Smooth muscle cell (in vitro differentiated cells): ENCODE measurements around a stretch of chr1.

- RAMPAGE, long total RNA = no peak
Observed at GRCh38 chr1:226549533-226550320, 1.2 kb downstream of the STUM start.

DNA sequence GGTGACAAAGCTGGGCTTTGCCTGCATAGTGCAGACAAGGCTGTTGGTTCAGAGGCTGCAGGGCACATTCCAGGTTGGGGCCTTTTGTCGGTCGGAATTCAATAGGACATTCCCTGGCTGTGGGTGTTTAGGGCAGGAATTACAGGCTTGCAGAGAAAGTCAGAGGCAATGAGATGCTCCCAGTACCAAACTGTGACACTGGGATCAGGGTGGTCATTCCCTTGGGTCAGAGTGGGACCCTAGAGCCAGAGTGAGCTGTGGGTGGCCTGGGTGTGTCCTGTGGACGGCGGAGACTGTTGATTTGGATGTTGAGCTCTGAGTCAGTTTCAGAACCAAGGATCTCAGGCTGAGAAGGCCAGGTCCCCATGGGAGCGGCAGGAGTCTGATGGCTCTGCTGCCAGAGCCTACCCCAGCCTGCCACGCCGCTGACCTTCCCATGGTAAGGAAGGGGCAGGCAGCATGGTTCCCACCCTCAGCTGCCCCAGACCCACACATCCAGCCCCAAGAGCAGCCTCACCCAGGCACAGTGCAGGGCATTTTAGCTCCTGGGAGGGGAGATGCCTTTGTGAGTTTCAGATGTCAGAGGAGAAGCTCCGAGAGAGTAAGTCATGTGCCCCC lies 56.3 kb downstream of the STUM start:
- RAMPAGE, long total RNA = no peak

DNA sequence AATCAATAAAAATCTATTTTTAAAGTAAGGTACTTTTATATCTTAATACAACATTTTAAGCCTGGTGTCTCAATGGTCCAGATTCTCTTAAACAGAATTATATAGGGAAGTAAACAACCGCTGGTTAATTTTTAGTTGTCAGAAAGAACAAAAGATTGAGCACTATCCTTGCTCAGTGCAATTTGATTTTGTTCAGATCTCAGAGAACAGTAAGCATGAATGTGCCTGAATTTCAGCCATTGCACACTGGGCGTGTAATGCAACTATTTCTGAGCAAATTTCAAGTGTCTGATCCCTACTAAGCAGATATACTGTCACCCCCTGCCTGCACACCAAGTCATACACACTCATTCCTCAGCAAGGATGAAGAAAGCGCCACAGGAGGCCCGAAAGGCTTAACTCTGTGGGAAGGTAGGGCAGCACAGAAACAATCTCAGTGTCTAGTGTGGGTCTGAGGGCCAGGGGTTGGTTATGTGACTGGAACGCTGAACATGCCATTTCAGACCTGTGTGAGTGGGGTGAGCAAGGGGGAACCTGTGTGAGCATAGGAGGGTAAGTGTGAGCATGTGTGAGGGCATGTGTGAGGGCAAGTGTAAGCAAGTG lies 6.4 kb downstream of the ITPKB start:
- RAMPAGE, long total RNA = no peak

- RAMPAGE, long total RNA = no peak
Observed at GRCh38 chr1:226738099-226738914, 775 bp downstream of the ITPKB start.

- RAMPAGE, long total RNA = no peak
Observed at GRCh38 chr1:226821249-226821847, 49.1 kb upstream of the PSEN2 start.

GRCh38 chr1:226942341-226942908 lies 2.3 kb downstream of the COQ8A start:
- RAMPAGE, long total RNA = no peak

GRCh38 chr1:226979264-226980181 lies 39.4 kb downstream of the COQ8A start:
- RAMPAGE, long total RNA = no peak

DNA sequence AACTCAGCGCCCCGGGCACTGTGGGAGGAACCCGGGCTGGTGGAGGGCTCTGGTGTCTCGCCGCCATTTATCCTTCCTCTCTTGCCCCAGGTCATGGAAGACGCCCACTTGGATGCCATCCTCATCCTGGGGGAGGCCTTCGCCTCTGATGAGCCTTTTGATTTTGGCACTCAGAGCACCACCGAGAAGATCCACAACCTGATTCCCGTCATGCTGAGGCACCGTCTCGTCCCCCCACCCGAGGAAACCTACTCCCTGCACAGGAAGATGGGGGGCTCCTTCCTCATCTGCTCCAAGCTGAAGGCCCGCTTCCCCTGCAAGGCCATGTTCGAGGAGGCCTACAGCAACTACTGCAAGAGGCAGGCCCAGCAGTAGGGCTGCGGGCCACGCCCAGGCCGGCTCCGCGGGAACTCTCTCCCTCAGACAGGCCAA lies 46.3 kb downstream of the COQ8A start:
- RAMPAGE, long total RNA = no peak

GRCh38 chr1:226986795-226987687 lies 46.9 kb downstream of the COQ8A start:
- RAMPAGE, long total RNA = no peak

GRCh38 chr1:226988019-226988694 lies 48.1 kb downstream of the COQ8A start:
- RAMPAGE, long total RNA = no peak

DNA sequence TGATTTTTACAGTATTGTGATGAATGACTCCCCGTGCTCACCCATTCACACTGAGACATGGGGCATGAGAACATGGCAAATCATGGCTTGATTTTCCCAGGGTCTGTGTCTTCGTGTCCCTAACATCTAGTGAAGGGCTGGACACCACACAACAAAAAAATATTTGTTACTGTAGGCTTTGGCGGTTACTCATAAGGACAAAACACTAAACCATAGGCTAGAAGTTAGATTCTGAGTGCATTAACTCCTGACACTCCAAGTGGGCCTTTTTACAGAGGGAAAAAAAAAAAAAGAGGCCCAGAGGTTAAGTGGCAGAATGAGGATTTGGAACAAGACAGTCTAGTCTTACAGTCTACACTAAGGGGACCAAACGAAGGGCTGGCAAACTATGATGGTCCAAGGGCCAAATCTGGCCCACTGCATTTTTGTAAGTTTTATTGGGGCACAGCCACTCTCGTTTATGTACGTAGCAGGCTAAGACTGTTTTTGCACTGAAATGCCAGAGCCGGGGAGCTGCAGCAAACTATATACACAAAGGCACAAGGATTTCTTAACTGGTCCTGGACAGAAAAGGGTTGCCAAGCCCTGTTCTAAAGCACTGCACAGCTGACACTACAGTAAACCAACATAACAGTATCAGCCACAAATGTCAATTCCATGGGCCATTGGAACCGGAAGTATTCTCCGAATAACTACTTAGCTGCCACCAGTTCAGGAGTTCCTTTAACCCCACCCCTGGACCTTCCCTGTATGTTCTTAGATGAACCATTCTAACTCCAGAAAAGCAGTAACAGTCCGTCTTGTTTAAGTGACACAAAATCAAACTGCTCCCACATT lies 48.8 kb downstream of the COQ8A start:
- RAMPAGE, long total RNA = no peak

DNA sequence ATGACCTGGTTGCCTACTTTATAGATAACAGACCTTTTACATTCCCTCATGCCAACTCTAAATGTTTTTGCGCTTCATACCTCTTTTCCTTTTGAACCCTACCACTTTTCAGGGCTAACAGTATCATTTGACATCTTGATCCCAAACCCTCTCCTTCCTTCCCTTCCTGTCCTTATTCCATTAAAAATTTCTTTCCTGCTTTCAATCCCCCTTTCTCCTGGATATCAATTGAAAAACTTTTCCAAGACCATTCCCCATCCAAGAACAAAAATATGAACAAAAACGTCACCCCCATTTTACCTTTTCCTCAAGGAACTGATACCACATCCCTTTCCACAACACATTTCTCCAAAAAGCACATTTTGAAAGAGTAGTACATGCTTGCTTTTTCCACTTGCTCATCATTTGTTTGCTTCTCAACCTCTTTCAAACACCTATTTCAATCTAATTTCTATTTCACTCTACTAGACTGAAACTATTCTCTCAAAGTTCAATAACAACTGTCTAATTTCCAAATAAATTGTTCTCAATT lies 97.6 kb downstream of the CDC42BPA start:
- RAMPAGE, long total RNA = no peak

DNA sequence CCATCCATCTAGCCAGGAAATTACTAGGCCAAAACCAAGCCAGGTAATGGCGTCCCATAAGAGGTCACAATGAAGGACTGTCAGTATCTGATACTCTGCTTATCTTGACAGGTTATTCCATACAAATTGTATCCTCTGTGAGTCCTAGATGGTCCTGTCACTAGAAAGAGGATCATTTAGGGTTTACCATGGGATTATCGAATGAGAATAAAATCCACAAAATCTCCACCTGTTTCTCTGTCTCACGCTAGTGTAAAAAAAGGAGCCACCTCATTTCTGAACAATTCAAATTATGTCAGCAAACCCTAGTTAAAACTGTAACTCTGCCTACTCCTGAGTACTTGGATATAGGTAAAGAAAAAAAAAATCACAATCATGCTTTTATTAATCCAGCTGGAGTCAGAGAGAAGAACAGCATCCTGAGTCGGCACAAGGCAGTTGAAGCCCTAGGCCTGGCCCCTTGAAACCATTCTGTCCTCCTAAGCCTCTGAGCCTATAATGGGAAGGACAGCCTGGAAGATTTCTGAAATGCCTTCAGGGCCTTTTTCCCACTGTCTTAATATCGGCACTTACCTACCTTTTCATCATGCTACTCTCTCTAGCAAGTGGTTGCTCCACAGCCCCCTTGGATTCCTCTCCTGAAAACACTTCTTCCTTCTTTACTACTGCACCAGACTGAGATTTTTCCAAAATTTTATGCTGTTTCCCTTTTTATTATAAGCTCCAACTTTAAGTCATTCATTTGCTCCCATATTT lies 32.6 kb downstream of the CDC42BPA start:
- RAMPAGE, long total RNA = no peak

- RAMPAGE, long total RNA = no peak
Observed at GRCh38 chr1:227299089-227299487, 19.2 kb downstream of the CDC42BPA start.

- RAMPAGE, long total RNA = no peak
Observed at GRCh38 chr1:227315739-227316842, 2.2 kb downstream of the CDC42BPA start.

- RAMPAGE, long total RNA = no peak
Observed at GRCh38 chr1:227316843-227317443, 1.3 kb downstream of the CDC42BPA start.

DNA sequence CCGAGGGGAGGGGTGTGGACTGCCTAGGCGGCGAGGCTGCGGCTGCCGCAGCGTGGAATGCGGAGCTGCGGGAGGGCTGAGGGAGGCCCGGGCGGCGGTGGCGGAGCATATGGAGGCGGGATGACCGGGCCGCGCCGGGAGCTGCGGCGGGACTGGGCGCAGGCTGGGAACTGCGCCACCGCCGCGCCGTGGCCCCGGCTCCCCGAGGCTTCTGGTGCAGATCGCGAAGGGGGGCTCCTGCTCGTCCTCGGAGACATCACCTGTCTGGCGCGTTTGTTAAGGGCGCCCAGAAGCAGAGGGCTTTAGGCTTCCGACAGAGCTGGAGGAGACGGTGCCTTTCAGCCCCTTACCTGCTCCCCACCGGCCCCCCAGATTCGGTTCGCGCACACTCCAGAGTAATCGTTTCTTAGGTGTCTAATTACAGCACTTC lies 391 bp upstream of the CDC42BPA start:
- RAMPAGE, long total RNA = no peak

- RAMPAGE, long total RNA = no peak
Observed at GRCh38 chr1:227728310-227729484, 6.4 kb downstream of the JMJD4 start.

DNA sequence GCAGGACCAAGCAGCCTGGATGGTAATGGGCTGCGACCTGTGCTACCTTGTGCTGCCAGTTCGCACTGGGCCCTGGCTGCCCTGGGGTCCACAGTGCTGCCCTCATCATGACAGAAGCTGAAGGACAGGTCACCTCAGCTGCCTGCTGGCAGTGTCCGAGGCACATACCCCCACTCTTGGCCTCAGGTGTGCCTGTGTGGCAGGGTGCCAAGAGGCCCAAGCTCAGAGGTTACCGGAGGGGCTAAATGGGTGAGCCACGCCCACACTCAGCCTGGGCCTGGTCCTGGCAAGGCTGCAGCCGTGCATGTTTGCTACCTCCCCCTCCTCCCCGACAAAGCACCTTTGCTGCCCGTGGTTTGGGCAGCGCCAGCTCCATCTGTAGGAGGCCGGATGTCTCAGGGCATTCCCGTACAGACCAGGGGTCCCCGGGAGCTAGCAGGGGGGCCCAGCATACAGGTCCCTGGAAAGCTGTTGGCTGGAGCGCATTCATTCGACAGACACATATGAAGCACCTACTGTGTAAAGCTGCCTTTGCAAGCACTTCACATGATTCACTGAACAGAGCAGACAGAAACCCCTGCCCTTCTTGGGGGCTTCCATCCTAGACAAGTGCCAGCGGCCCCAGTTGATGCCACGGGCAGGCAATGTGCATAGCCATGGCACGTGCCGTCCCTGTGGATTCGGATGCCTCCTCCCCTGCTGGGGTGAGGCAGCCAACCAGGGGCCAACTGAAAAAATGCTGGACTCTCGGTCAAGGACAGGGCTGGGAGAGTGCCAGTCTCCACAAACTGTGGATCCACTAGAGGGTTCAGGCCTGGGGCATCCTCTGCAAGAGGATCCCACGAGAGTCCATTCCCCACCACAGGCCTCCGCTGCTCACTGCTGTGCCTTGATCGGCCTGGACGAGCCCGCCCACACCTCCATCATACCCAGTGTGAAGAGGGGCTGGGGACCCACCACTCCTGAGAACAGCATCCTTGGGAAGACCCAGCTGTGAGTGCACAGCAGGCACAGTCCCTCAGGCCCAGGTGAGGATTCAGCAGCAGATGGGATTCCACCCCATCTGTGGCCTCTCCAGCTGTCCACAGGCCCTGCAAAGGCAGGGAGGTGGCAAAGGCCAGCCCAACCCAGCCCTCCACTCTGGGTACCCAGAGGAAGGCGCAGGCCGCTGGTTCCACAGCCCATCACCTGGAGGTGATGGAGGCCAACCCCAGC lies 4.0 kb downstream of the JMJD4 start:
- RAMPAGE, long total RNA = no peak

- RAMPAGE, long total RNA = no peak
Observed at GRCh38 chr1:227886790-227887618, 60.7 kb downstream of the WNT9A start.